Skeletal muscle satellite cell (primary cell): Measurements from ENCODE around the genes TAT and PHLPP2.

- CAGE, long polyA plus RNA: no peak
Observed at GRCh38 chr16:69848917-69849591, 86.9 kb downstream of the WWP2 start.

DNA sequence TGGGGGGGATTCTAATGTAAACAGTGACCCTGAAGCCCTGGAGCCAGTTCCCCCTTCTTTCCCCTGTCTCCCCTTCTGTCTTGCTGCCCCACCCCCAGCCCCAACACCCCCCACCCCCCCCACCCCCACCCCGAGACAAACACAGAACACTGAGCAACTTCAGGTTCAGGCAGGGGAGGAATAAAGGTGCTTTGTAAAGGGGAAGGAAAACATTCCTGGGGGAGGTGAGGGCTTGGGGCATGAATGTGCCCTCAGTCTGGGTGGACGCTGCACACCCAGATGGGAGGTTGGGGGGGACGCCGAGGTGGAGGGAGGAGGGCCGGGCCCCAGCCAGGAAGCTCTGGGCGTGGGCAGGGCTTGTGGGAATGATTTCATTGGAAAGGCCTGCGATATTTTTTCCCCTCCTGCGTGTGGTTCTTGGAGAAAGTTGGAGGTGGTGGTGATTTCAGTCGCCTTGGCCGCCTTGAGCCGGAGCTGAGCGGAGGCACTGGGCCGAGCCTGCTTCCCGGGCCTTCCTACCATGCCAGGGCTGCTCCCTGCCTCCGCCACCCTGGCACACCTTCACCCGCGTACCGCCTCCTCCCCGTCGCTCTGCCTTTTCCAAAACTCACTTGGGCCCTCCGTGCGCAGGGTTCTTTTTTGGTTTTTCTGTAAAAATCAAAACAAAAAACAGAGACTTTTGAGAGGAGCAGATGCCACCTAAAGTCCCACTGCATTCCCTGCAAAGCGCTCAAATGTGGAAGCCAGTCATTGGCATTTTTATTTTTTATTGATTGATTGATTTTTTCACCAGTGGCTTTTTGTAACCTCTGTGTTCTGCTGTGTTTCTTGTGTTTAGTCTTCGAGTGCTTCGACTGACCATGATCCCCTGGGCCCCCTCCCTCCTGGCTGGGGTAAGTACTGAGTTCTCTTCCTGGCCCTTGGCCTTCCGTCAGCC lies 26.3 kb upstream of the CLEC18A start:
- CAGE, long polyA plus RNA: no peak

GRCh38 chr16:69926670-69927191 lies 24.4 kb upstream of the CLEC18A start:
- CAGE, long polyA plus RNA: no peak

DNA sequence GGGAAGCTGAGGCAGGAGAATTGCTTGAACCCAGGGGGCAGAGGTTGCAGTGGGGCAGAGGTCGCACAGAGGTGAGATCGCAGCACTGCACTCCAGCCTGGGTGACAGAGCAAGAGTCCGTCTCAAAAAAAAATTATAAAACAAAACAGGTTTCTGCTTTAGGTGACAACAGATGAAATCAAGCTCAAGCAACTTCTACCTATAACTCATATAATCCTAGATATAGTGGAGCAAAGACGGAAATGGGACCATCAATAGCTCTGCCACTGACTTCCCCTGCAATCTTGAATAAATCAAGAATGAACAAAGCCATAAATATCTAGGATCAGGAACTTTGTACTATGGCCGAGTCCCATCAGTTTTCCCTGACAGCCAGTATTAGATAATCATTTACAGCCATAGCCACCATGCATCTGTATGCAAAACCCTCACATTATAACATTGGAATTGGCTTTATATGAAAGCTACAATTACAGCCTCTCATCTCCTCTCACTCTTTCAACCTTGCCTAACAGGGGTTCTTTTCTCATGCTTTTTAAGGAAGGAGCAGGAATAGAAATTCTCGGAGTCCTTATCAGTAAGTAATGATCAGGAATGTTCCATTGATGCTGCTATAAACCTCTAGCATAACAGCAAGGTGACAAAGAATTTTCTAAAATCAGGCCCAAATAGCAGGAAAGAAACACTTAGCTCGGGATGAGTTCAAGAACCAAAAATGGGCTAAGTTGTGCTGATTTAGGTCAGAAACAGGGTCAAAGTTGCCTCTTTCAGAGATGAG lies 53.3 kb upstream of the PDPR start:
- CAGE, long polyA plus RNA: no peak

- CAGE, long polyA plus RNA: no peak
Observed at GRCh38 chr16:70187905-70188481, 14.4 kb downstream of the CLEC18C start.

GRCh38 chr16:70252287-70252390 lies 399 bp upstream of the EXOSC6 start:
- CAGE, long polyA plus RNA: no peak

- CAGE, long polyA plus RNA: no peak
Observed at GRCh38 chr16:70432415-70433140, 6.3 kb downstream of the ST3GAL2 start.

DNA sequence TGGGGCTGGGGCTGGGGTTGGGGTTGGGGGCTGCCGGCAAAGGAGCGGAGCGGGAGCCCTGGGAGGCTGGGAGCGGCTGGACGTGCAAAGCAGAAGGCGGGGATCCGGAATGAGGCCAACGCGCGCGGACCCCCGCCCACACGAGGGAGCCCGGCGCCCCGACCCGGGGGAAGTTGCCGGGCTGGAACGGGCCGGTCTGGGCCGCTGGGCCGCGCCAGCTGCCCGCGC lies 334 bp downstream of the ST3GAL2 start:
- CAGE, long polyA plus RNA: no peak

DNA sequence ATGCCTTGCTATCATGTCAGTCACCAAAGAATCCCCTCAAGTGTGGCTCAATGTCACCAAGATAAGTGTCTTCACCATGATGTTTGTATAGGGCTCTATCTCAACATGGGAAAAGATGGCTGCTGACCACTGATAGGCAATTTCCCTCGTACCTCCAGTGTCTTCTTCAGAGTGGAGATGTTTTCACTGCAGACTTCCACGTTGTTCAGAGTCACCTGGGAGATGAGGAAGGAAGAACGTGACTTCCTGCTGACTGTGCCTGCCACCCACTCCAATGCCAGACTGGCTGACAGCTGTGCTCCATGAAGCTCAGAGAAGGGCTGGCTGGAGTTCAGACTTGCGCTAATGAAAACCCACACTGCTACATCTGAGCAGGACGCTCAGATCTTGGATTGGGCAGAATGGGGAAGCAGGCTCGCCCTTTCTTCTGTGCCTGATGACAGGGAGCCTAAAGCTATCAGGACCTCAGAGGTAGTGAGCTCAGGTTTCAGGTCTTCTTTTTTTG lies 33.1 kb downstream of the COG4 start:
- CAGE, long polyA plus RNA: no peak

- CAGE, long polyA plus RNA: no peak
Observed at GRCh38 chr16:70741087-70741810, 55.4 kb upstream of the MTSS2 start.

DNA sequence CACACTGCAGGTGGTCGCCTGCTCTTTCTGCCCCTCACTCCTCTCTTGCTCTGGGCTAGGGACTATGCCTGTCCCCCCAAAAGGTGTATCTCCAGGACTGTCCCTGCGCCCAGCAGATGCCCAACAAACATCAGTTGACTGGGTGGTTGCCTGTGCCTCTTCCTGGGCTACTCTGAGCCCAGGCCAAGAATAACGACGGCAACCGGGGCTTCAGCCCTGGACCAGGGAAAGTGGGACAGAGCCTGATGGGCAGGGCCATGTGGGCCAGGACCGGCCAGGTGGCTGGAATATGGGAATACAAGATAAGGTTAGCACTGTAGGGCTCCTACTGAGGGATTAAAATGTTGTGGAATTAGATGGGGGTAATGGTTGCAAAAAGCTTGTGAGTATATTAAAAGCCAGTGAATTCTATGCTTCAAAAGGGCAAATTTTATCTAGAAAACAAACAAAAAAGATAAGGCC lies 55.3 kb downstream of the VAC14 start:
- CAGE, long polyA plus RNA: no peak

- CAGE, long polyA plus RNA: no peak
Observed at GRCh38 chr16:70746084-70746610, 54.8 kb downstream of the VAC14 start.

DNA sequence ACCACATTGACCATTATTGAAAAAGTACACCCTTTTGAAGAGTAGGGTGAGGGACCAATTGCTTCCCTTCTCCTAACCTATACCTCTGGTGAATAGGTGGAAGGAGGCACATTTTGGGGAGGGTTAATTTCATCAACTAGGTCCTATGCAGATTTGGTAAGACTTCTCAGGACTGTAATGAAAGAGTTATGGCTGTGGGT lies 4.0 kb upstream of the VAC14 start:
- CAGE, long polyA plus RNA: no peak

- CAGE, long polyA plus RNA: no peak
Observed at GRCh38 chr16:71481872-71482224, 7.3 kb downstream of the ZNF19 start.

- CAGE, long polyA plus RNA: no peak
Observed at GRCh38 chr16:71568642-71569025, 8.3 kb downstream of the TAT start.

DNA sequence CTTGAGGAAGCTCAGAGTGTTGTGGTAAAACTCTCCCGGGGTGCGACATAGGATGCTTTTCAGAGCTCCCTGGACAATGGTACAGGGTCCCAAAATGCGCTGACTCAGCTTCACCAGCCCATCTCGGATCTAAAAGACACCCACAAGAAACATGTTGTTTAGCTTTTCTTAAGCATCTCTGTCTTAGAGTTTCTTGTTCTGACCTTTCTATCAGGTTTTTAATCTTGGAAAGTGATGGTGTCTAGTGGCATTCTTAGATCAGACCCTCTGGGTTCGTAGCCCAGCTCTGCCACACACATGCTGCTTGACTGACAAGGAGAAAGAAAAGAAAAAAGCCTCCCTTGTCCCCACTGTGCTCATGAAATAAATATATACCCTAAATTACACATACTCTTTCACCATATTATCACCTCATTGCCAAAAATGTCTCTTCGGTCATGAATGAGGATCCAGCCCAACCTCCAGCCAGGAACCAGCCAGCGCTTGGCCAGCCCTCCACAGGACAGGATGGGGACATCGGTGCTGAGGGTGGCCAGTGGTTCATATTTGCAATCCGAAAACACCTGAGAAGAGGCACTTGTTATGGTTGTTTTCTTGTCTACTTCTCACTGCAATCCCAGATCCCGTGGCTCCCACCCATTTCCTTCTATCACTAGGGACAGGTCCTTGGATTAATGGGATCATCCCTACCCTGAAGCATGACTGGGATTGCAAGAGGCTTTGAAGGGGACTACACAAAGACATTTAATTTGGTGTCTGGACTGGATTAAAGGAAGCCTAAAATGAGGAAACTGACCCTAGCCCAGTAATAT lies 6.4 kb downstream of the TAT start:
- CAGE, long polyA plus RNA: no peak

DNA sequence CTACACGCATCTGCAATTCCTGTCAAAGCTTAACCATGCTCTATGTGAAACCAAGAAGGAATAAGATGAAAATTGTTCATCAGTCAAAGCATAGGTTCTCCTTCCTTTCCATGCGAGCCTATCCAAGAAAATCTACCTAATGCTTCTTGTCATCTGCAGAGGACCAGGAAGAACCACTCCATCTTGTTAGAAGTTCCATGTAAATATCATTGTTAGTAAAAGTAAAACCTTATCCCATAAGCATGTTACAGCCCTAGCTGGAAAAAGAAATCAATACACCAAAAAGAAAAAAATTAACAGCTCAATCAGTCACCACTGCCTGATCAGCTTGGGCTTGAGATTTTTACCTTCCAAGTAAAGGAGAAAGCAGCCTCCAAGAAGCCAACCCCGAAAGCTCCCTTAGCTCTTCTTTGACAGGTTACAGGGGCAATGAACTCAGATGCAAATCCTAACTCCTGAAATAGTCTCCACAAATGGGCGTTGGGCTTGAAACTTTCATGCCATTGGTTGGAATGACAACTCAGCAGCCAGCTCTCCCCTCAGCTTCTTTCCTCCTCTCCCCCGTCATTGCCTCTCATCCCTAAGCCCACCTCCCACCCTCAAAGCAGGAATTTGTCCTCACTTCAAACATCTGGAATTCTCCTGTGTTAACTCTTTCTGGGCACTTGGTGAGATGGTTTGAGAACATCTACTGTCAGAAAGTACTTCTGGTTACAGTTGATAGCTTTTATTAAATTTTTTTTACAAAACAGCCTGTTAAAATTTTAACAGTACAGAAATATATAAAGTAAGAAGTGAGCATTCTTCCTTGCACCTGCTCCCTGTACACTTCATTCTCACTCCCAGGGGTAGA lies at the start of gene TAT:
Gene TAT (minus strand): TSS at position 431 of the 853 bp plus-strand sequence.
- CAGE, long polyA plus RNA: no peak

- CAGE, long polyA plus RNA: no peak
Observed at GRCh38 chr16:71608226-71608663, 17.7 kb upstream of the MARVELD3 start.

DNA sequence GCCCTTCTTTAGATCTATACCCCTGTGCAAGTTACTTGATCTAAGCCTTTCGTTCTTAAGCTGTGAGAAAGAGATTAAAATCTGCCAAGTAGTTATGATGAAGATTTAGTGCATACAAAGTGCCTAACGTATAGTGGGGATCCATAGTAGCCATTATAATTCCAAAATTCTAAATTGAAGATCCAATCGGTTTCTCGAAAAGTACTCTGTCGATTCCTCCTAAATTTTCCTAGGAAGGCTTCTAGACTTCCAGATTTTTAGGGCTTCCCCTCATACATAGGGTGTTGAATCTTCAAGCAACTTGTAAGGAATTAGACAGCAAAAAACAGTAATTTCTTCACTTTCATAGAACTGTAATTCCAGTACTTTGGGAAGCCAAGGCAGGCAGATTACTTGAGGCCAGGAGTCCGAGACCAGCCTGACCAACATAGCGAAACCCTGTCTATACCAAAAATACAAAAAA lies at the start of gene PHLPP2:
Gene PHLPP2 (minus strand): TSS at position 28 of the 463 bp plus-strand sequence.
- CAGE, long polyA plus RNA: no peak

GRCh38 chr16:71747983-71748581 lies 23.6 kb upstream of the PHLPP2 start:
- CAGE, long polyA plus RNA: no peak